A172 (cell line): Measurements from ENCODE around the genes XPO1 and FAM161A.

DNA sequence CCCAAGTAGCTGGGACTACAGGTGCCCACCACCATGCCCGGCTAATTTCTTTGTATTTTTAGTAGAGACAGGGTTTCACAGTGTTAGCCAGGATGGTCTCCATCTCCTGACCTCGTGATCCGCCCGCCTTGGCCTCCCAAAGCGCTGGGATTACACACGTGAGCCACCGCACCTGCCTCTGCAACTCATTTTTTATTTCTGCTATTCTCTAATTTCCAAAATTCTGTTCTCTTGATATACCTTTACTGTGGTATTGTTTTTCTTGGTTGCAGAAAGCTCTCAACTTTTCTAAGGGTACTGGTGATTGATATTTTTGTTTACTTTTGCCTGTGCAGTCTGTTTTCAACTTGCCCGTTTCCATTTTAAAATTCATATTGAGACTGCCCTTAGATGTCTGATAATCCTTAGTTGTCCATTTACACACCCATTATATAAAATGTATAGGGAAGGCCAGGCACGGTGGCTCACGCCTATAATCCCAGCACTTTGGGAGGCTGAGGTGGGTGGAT lies 5.7 kb upstream of the USP34 start:
- RAMPAGE, long total RNA, result no peak

- RAMPAGE, long total RNA, result no peak
Observed at GRCh38 chr2:61491899-61493123, 21.4 kb upstream of the USP34 start.

- RAMPAGE, long total RNA, result no peak
Observed at GRCh38 chr2:61533710-61534059, 4.5 kb downstream of the XPO1 start.

DNA sequence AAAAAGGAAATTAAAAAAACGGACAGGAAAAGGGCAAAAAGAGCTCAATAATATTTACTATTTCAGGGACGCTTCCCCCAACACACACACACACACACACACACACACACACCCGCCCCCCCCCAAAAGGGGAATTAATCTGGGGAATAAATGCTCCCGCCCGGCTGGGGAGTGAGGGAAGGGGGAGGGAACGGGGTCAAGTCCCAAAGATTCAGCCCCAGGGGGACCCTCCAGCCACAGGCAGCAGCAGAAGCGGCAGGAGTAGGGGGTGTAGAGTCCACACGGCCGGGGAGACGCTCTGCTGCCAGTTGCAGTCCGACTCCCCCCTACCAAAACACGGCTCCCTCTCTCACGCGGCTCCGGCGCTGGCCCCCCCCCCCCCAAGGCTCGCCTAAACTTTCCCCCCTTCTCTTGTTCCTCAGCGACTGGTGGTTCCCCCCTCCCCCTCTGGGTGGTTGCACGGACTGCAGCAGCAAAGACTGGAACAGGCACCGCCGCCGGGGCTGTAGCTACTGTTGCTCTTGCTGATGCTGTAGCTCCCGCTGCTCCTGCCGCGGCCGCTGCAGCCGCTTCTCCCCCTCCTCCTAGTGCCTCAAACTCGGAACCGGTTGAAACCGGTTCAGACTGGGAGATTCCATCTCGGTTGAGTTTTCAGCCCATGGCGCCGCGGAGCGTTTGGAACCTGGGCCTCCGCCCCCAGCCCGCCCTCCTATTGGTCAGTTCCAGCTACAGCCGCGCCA lies at the start of gene XPO1:
Gene XPO1, minus strand, starts transcription at position 684 of the 740 bp plus-strand sequence.
- RAMPAGE, long total RNA, result no peak

DNA sequence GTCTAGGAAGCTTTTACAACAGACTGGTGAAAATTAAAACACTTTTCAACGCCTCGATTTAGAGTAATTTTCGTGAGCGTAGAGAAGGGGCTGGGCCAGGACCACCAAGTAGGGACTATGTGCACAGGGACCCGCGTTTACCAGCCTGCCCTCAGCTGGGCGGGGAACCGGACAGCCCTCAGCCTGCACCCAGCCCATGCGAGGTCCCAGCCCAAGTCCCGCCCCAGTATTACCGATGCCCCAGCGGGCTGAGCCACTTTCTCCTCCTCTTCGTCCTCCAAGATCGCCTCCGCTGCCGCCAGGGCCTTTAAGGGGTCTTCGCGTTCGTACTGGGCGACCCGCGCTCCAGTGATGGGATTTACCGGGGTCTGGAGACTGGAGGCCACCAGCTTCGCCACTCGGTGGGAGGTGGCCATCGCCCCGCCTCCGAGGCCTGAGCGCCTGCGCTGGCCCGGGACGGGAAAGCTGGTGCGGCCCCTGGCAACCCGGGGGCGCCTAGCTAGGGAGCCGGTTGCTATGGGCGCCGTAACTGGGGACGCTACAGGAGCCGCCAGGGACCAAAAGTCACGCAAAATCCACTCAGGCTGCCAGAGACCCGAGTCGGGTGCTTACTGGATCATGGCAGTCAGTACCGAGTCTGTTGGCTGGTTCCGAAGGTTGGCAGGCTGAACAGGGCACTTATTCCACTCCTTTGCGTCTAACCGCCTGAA lies at the start of gene FAM161A:
Gene FAM161A, minus strand, starts transcription at position 435 of the 710 bp plus-strand sequence.
- RAMPAGE, long total RNA, result start-site peak on the minus strand centred at position 428 of the sequence, 15 bp wide, 10 and 10 reads in 2 replicates

- RAMPAGE, long total RNA, result no peak
Observed at GRCh38 chr2:61923934-61925170, 18.9 kb downstream of the COMMD1 start.

DNA sequence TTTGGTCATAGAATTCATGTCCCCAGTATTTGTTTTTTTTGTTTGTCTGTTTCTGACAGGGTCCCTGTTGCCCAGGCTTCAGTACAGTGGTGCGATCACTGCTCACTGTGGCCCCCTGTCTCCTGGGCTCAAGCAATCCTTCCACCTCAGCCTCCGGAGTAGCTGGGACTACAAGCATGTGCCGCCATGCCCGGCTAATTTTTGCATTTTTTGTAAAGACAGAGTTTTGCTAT lies 65.3 kb downstream of the COMMD1 start:
- RAMPAGE, long total RNA, result no peak

DNA sequence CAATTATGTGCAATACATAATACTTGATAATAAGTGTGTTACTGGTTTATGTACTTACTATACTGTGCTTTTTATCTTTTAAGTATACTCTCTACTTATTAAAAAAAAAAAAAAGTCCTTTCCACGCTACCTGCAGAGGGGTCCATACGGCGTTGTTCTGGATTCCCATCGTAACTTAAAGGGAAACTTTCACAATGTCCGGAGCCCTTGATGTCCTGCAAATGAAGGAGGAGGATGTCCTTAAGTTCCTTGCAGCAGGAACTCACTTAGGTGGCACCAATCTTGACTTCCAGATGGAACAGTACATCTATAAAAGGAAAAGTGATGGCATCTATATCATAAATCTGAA lies 49.8 kb upstream of the B3GNT2 start:
- RAMPAGE, long total RNA, result no peak

GRCh38 chr2:62197636-62197988 lies 1.7 kb downstream of the B3GNT2 start:
- RAMPAGE, long total RNA, result no peak

DNA sequence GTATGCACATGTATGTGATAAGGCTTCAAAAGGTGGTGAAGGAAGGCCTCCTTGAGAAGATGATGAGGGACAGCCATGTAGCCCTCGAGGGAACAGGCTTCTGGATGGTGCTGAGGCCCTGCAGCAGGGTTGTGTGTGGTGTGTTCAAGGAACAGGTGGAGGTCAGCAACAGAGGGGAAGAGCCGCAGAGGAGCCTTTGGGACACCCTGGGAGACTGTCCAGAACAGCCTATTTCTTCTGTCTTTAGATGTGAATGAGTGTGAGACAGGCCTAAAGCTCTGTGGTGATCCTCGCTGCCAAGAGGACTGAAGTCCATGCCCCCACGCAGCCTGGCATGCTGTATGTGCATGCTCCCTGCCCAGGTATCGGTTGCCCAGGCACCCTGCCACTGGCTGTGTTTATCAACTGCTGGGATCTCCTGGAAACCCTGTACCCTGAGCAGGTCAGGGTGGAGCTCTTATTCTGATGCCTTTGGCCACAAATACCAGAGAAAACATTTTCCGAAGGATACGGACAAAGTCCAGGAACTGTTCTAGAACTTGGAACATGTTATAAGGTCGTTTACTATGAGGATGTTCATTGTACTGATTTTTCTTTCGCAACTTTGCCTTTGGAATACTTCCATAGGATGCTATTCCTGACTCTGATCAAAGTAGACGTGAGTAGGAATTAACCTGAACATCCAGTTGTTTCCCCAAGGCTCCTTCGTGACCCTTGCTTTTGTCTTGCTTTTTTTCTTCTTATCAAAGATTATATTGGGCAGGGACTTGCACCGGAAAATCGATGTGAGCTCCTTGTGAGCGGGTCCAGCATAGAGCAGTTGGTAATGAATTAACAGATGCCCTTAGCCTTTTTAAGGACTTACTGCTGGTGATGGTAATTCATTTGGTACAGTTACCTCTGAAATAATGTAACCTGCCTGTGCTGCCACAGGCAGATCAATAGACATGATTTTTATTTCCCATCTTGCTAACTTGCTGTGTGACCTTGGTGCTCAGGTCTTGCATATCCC lies 55.3 kb downstream of the TMEM17 start:
- RAMPAGE, long total RNA, result no peak

GRCh38 chr2:62485608-62486369 lies 20.2 kb downstream of the TMEM17 start:
- RAMPAGE, long total RNA, result no peak

- RAMPAGE, long total RNA, result no peak
Observed at GRCh38 chr2:62570272-62570920, 64.4 kb upstream of the TMEM17 start.

DNA sequence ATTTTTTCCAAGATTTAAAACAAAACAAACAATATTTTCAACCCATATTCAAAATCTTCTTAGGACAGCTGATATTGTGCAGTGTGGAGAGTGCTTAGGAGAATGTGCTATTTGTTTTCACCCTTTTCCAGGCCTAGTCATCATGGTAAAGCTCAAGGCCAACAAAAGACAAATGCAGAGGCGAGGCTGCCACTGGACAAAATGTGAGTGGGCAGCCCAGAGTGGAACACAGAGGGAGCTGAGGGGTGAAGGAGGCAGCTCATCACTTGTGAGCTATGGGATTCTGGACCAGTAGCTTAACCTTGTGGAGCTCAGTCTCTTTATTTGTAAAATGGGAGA lies 84.0 kb upstream of the TMEM17 start:
- RAMPAGE, long total RNA, result no peak

- RAMPAGE, long total RNA, result no peak
Observed at GRCh38 chr2:62672498-62673106, 32.9 kb upstream of the EHBP1 start.

DNA sequence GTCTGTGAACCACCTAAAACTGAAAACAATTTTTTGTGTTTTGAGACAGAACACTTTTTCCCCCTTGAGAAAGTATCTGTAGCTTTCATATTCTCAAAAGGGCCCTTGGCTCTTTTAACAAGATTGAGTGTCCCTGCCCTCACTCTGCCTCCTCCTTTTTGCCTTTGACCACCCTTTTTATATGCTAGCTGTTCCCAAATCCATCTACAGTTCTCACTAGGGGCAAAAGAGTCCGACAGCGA lies 864 bp upstream of the EHBP1 start:
- RAMPAGE, long total RNA, result no peak

DNA sequence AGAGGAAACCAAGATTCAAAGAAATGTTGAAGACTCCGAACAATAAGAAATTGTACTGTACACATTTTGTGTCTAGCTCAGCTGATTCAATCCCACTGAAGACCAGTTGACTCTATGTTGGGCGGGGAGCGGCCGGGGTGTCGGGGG lies 670 bp upstream of the EHBP1 start:
- RAMPAGE, long total RNA, result no peak

- RAMPAGE, long total RNA, result no peak
Observed at GRCh38 chr2:63484367-63485256, 103.7 kb downstream of the WDPCP start.

- RAMPAGE, long total RNA, result no peak
Observed at GRCh38 chr2:63676065-63676538, 87.3 kb downstream of the MDH1 start.

DNA sequence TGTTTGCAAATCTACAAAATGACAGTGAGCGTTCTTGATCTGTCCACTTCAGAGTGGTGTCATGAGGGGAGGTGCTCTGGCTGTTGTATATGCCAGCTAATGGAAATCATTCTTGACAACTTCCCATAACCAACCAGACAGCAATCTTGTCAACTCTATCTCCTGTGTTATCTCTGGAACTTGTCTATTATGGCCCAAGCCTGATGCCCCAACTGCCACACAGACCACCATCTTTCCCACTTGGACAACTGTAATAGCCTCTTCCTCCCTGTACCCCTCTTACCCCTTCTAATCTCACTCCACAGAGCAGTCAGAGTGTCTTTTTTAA lies 120.5 kb upstream of the UGP2 start:
- RAMPAGE, long total RNA, result no peak

DNA sequence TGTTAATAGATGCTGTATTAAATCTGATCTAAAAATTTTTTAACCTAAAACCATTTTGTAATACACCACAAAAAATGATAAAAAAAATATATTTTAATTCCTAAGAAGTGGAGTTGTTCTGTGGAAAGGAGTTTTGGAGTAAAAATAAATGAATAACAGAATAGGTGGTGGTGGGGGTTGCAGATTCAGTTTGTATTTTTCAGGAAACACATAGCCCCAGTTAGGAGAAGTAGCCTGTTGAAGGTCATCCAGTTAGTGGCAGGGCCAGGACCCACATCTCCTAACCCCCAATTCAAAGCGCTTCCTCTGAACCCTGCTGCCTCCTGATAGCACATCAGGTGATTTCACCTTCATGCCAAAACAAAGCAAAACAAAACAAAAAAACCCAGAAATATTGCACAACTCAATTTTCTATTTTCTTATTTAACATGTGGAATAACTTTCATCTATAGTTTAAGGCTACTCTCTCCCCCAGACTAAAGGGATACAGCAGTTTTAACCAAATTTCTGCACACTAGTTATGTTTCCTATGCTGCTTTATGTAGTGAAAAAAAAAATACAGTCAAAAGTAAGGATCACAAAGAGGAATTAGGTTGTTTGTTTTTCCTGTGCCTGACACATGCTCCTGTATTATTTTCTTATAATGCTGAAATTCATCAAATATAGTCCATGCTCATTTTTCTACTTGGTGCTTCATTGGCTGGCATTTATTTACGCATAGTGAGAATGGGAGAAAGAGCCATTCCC lies 112.3 kb upstream of the UGP2 start:
- RAMPAGE, long total RNA, result no peak